ReNcell CX (cell line): ENCODE results near the genes TICAM1 and SAFB.

- PRO-cap: no peak
Observed at GRCh38 chr19:4376627-4377973, 23.2 kb downstream of the SH3GL1 start.

GRCh38 chr19:4519557-4520399 is 1.5 kb upstream of the PLIN4 start:
- PRO-cap: no peak

DNA sequence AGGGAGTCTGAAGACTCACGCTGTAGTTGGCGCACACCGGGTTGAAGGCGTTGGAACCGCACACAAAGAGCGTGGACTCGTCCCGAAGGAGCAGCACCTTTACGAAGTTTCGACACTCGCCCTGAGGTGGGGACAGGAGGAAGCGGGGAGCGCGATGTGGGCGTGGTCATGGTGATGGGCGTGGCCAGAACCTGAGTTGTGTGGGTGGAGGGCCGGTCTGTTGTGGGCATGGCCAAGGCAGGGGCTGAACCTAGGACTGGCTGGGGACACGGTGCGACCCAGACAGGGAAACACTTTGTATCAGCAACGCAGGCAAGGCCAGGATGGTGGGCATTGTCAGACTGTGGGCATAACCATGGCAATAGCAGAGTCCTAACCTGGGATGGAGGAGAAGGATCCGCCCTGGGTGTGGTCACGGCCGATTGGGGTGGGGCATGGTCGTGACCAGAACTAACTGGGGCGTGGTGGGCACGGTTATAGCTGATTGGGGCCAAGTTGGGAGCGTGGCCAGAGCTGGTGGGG is 3.5 kb downstream of the SEMA6B start:
- PRO-cap: no peak

DNA sequence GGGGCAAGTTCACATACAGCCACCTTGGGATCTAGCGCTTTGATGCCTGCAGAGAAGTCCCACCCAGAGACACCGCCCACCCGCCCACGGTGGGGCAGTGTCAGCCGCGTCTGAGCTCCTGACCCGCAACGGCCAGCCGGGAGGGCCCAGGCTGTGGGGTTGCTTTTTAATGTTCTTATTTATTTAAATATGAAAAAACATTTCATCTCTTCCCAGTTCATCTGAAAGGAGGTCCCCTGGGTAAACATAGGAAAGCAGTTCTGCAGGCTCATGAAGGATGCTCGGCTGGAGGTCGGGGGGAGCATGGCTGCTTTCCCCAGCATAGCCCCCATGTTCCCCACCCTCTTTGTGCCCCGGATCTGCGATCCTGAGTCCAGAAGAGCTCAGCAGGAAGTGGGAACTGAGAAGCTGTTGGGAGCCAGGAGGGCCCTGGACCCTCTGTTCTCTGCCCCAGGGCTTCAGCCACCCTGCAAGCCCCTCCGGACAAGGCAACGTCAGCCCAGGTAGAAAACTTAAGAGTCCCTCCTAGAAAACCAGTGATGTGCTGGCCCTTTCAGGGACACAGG is 12.7 kb downstream of the MYDGF start:
- PRO-cap: no peak

- PRO-cap: unidirectional peak, plus-strand start at chr19:4695432; unidirectional peak, plus-strand start at chr19:4695474
Observed at GRCh38 chr19:4694924-4696027, 25.1 kb upstream of the MYDGF start.

DNA sequence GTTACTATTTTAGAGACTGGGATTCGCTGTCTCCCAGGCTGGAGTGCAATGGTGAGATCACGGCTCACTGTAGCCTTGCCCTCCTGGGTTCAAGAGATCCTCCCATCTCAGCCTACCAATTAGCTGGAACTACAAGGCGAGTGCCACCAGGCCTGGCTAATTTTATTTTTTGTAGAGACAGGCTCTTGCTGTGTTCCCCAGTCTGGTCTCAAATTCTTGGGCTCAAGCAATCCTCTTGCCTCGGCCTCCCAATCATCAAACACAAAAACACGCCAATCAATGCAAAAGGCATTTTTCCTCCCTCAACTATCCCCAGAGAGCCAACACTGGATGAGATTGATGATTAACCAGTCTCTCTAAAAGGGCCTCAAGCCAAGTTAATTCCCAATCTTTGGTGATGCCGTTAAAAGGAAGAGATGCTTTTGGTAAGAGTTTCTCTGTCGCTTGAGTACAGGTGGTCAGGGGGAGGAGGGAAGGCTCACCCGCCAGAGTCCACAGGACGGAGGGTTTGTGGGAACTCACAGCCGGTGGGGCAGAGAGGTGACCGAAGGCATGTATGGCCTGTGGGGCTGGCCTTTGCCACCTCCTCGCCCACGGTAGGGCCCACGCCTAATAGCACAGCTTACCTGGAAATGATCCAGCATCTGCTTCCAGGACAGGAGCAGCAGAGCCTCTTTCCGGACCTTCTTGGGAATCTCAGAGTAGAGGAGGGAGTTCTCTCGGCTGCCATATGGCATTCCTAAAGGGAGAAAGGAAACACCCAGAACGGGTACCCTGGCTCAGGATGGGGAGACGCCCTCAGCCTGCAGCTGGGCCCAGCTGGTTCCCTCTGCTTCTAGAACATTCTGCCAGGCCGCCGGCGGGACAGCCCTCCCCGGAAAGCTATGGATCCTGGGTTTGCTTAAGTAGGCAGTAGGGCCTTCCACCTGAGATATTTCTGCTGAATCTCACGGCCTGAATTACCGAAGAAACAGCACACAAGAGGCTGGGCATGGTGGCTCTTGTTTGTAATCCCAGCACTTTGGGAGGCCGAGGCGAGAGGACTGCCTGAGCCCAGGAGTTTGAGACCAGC is 18.1 kb downstream of the DPP9 start:
- PRO-cap: no peak

- PRO-cap: no peak
Observed at GRCh38 chr19:4744798-4745343, 21.2 kb upstream of the DPP9 start.

GRCh38 chr19:4831009-4832105 is at the start of gene TICAM1:
TSS of gene TICAM1 (minus strand) at chr19:4831712.
- PRO-cap: bidirectional peak, plus-strand start at chr19:4831801, minus-strand start at chr19:4831737

GRCh38 chr19:4838108-4838635 is 6.7 kb upstream of the TICAM1 start:
- PRO-cap: no peak

DNA sequence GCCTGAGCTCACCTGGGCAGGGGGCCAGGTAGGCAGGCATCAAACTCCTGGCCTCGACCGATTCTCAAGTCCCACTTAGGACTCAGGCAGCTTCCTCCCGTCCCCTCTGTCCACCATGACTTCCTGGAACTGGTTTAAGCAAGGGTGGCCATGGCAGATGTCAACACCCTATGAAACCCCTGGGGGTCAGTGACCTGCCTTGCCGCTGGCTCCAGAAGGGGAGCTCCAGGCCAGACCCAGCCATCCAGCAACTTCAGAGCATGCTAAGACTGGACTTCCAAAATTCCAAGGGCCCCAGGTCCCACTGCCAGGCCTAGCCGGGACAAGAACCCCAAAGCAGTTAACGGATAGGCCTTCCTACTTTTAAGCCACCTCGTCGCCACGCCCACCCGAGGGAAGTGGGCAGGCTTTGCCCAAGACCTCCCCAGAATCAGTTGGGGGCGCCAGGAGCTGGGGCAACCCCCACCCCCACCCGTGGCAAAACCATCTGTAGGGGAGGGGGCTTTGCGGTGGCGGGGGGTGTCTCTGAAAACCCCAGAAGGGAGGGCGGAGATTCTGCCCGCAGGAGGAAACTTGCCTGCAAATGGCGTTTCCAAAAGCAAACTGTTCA is 680 bp downstream of the PLIN3 start:
- PRO-cap: bidirectional peak, plus-strand start at position 433 of the sequence, minus-strand start at position 332 of the sequence

- PRO-cap: no peak
Observed at GRCh38 chr19:4897121-4897547, 5.6 kb downstream of the ARRDC5 start.

GRCh38 chr19:4930610-4931058 is 21.3 kb downstream of the UHRF1 start:
- PRO-cap: bidirectional peak, plus-strand start at chr19:4930968, minus-strand start at chr19:4930719

GRCh38 chr19:4970628-4971180 is 1.8 kb downstream of the KDM4B start:
- PRO-cap: no peak

DNA sequence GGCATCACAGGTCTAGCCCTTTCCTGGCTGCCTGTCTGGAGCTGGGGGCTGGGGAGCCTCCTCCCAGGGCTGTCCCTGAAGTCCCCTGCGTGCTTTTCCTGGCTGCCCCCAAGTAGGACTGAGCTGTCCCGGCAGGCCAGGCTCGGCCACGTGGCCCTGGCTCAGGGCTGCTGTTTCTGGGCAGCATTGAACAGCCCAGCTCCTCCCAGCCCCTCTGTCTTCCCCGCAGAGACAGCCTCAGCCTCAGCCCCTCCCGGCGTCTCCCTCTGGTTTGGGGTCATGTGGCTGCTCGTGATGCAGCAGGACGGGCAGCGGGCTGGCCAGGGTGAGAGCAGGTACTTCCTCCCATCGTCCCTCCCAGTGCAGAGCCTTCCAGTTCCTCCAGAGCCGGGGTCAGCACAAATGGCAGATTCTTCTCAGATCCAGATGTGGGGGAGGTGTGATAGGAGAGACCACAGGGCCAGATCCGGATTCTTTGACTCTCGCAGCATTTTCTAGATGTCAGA is 114.6 kb downstream of the KDM4B start:
- PRO-cap: no peak

GRCh38 chr19:5088512-5089198 is 119.7 kb downstream of the KDM4B start:
- PRO-cap: no peak

GRCh38 chr19:5293102-5294175 is 47.2 kb downstream of the PTPRS start:
- PRO-cap: bidirectional peak, plus-strand start at chr19:5293427, minus-strand start at chr19:5293239; unidirectional peak, plus-strand start at chr19:5294039

GRCh38 chr19:5610419-5610618 is 12.3 kb downstream of the SAFB2 start:
- PRO-cap: no peak

DNA sequence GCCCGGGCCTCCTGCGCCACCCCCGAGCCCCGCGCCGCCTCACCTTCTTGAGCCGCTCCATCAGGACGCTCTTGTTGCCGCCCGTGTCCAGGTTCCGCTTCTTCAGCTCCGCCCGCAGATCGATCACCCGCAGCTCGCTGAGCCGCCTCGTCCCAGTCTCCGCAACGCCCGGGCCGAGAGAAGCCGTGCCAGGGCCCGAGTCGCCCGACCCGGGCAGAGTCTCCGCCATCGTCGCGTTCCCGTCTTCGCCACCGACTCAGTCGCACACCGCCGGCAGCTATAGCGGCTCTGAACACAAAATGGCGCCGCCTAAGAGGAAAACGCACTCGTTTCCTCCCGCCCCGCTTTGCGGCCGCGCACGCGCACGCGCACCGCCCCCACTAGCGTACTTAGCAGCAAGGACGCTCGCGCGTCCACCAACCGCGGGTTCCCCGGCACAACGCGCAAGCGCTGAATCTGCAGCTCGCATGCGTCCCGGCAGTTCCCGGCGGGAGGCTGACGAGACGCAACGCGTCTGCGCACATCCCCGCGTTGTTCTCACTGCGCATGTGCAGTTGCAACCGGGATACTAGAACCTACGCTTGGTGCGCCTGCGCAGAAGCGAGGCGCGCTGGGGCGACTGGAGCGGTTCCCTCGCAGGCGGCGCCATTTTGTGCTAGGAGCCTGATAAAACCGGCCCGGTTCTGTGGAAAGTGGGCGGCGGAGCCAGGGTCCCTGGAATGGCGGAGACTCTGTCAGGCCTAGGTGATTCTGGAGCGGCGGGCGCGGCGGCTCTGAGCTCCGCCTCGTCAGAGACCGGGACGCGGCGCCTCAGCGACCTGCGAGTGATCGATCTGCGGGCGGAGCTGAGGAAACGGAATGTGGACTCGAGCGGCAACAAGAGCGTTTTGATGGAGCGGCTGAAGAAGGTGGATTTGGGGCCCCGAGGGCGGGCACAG is at the start of gene SAFB:
TSS of gene SAFB (plus strand) at position 597 of the 938 bp plus-strand sequence.
- PRO-cap: bidirectional peak, plus-strand start at position 651 of the sequence, minus-strand start at position 284 of the sequence

GRCh38 chr19:5652865-5653597 is 27.3 kb downstream of the MICOS13 start:
- PRO-cap: no peak

DNA sequence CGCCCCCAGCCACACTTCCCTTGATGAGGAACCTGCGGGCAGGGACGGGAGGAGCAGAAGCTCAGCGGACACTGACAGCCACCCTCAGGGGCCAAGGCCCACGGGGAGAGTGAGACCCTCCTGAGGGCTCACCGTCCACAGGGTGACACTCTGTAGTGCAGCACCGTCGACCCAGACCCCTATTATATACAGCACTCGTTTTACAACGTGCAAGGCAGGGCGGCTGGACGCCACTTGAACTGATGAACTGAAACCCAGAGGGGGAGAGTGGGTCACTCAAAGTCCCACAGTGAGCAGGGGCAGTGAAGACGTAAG is 627 bp downstream of the MICOS13 start:
- PRO-cap: no peak